ENCODE results near the genes FGD5, NR2C2 and CAPN7.

- PRO-cap, result no peak
Observed at GRCh38 chr3:14233948-14234914, 55.6 kb downstream of the LSM3 start.

DNA sequence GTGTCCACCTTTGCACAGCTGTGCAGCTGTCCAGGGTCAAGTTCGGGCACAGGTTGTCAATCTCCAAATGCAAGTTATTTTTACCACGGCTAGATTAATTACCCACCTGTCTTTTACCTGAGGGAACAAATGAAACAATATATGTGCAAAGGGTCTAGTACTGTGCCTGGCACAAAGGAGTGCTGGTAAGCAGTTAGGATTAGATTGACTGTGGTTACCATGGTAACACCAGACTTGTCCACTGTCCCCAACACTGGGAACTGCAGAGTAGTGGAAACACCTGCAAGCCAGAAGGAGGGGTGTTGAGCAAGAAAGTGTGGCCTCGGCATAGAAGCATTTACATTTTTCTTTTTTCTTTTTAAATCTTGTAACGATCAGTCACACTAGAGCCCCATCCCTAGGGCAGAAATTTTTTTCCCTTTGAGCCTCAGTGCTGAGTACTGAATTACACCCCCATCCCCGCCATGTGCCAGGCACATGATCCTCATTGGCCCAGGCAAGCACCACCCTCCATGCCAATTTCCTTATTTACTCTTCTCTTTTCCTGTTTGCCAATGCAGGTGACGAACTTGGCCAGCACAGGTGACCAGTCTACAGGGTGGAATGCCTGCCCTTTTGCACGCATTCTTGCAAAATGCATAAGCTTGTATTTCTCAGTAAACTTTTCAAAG is 66.2 kb upstream of the SLC6A6 start:
- PRO-cap, result no peak

- PRO-cap, result unidirectional peak, minus-strand start at chr3:14369991
Observed at GRCh38 chr3:14369539-14370412, 32.6 kb upstream of the SLC6A6 start.

GRCh38 chr3:14379866-14380105 is 22.6 kb upstream of the SLC6A6 start:
- PRO-cap, result no peak

DNA sequence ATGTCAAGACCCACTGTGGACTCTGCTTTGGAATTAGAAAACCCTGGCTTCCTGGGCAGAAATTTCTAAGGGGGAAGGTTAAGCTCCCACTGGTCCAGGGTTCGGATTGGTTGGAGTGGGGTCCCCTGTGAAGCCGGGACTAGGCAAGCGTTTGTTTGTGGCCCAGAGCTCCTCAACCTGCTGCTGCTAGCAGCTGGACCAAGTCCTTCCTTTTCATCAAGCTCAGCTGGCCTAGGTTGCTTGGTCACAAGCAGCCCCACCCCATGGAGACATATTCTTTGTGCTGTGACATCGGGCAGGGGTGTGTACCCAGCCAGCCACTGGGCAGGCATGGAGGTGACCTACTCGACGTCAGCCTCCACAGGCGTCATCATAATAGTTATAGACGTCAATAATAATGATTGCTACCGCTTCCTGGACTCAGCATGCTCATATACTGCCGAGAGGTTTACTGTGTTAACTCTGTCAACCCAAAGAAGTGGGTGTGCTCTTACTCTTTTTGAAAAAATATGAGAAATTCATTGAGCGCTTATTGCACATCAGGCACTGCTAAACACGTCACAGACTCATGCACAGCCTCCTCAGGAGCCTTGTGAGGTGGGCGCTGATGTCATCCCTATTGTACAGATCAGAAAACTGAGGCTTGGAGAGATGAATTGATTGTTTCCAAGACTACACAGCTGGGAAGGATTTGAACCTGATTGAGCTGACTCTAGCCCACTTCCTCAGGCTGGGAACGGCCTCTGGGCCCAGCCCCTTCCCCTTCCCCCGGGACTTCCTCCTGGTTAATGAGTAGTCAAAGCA is 16.0 kb downstream of the SLC6A6 start:
- PRO-cap, result no peak

GRCh38 chr3:14425807-14426385 is 23.5 kb downstream of the SLC6A6 start:
- PRO-cap, result no peak

DNA sequence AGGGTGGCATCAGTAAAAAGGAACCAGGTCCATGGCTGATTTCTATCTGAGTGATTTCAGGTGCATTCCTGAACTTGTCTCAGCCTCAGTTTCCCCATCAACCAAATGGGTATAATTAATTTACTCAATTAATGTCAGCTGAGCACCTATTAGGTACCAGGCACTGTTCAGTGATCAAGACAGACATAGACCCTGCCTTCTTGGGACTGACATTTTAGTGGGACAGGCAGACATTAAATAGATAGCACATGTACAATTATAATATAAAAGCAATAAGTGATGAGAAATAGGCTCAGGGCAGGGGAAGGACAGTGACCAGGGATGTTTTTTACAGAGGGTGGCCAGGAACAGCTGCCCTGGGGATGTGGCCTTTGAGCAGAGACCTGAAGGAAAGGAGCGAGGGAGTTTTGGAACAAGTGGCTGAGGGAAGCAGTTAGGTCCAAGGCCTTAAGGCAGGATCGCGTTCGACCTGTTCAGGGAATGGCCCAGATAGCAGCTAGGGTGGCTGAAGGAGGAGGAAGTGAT is 51.1 kb downstream of the SLC6A6 start:
- PRO-cap, result no peak

- PRO-cap, result no peak
Observed at GRCh38 chr3:14525720-14526591, 14.2 kb downstream of the GRIP2 start.

DNA sequence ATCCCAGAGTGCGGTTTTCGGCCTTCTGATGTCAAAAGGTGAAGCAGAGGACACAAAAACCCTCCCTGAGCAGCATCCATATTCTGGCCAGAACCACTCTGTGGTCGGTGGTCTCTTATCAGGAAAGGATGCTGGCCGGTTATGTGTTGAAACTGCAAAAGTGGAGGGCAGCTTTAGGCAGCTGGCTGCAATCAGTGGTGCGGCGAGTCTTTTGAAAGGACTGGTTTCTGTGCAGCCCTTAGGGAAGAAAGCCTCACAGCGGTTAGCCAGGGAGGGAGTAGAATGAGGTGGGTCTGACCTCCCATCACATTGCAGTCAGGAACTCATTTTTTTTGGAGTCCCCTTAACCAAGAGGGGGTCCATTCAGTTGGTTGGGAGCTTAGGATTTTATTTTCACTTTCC is 34.6 kb upstream of the CCDC174 start:
- PRO-cap, result no peak

DNA sequence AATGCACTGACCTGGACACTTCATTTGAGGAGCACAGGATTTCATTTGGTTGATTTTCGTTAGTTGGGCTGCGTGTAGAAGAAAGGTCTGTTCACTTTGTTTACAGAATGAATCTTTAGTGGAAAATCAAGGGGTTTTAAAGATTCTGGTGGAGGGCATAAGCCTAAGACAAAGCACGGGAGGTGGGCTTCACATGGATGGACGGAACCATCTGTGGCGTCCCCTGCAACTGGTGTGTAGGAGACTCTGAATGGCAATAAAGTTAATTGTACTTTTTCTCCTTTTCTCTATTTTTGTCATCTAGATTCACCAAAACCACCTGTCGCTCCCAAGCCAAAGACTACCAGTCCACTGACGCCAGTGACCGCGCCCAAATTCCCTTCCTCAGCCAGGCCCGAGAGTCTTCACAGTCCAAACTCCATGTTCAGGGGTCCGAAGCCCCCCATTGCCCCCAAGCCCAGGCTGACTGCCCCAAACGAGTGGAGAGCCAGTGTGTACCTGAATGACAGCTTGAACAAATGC is at the start of gene FGD5:
FGD5 (plus strand) TSS at position 311 of the 522 bp plus-strand sequence.
- PRO-cap, result no peak

- PRO-cap, result no peak
Observed at GRCh38 chr3:14847912-14848312, 29.1 kb downstream of the FGD5 start.

- PRO-cap, result bidirectional peak, plus-strand start at chr3:14947216, minus-strand start at chr3:14947178; bidirectional peak, plus-strand start at chr3:14947583, minus-strand start at chr3:14947470
Observed at GRCh38 chr3:14947035-14947775, at the start of gene NR2C2. Gene NR2C2 (plus strand): TSS chr3:14947583.

GRCh38 chr3:14959004-14959902 is 11.9 kb downstream of the NR2C2 start:
- PRO-cap, result no peak

GRCh38 chr3:14962120-14962728 is 14.8 kb downstream of the NR2C2 start:
- PRO-cap, result no peak

DNA sequence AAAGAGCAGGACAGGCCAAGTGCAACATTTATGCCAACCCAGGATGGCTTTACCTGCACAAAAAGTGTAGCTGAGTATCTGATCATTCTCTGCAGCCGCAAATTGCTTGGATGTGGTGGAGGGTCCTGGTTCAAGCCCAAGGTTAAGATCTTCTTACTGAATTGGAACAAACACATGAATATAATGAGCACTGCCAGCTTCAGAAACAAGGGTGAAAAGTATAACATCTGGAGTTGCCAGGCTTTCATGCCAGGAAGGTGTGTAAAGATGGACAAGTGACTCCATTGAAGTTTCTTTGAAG is 11.8 kb upstream of the MRPS25 start:
- PRO-cap, result no peak

- PRO-cap, result no peak
Observed at GRCh38 chr3:15077838-15078575, 12.9 kb upstream of the MRPS25 start.

- PRO-cap, result no peak
Observed at GRCh38 chr3:15099501-15099890, 548 bp upstream of the RBSN start.

GRCh38 chr3:15204036-15204334 is 2.1 kb upstream of the CAPN7 start:
- PRO-cap, result no peak

DNA sequence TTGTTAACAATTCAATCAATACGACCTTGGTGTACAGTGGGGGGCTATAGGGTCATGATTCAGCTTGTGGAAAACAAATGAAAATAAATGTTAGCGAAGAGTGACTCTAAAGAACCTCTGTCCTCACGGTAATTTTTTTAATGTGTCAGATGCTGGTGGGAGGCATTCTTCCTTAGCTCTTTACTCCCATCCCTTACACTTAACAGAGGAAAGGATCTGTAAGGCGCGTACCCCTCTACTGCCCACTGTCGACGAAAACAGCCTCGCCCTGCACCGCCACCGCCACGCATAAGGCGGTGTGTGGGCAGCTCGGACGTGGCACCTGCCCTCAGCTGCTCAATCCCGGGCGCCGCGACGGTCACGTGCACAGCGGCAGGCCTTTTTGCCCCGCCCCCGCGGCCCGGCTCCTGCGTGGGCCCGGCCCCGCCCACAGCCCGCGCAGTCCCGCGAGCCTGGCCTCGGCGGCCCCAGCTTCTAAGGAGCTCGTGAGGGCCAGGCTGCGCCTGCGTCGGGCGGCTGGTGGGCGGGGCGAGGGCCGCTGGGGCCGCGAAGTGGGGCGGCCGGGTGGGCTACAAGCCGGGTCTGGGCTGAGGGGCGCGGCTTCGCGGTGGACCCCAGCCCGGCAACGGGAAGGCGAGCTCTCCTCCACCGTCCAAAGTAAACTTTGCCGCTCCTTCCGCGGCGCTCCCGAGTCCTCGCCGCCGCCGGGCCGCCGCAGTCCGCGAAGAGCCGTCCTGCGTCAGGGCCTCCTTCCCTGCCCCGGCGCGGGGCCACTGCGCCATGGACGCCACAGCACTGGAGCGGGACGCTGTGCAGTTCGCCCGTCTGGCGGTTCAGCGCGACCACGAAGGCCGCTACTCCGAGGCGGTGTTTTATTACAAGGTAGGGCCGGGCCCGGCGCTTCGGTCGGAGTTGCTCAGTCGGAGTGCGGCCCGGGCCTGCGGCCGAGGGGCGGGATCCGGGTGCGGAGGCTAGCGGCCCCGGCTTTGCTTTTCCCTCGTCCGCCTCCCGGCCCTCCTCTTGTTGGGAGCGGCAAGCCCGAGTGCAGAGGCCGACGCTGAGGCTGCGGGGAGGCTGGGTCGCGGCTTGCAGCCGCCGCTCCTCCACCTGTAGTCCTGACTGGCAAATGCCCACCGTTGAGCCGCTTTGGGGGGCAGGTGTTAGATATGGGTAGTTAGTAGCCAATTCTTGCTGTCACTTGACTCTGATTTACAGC is at the start of gene CAPN7:
CAPN7 (plus strand) TSS at position 531 of the 1,216 bp plus-strand sequence.
- PRO-cap, result bidirectional peak, plus-strand start at position 531 of the sequence, minus-strand start at position 290 of the sequence; unidirectional peak, plus-strand start at position 717 of the sequence; unidirectional peak, plus-strand start at position 781 of the sequence; bidirectional peak, plus-strand start at position 1,039 of the sequence, minus-strand start at position 994 of the sequence; unidirectional peak, minus-strand start at position 1,117 of the sequence

DNA sequence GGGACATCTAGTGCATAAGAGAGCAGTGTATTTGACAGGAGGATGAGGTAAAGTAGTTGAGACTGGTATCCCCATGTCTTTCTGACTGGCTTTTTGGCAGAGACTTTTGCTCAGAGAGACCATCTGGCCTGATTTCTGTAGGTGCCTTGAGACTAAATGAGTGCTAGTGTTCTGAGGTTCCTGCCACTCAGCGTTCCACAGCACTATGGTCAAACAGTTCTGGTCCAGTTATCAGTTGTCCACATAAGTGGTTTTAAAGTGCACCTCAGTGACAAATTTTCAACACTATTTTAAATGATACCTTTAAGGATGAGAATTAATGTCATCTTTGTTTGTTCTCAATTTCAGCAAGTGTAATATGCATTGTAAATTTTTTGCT is 12.0 kb downstream of the CAPN7 start:
- PRO-cap, result no peak